ENCODE data around the genes KCNH8 and SGO1.

GRCh38 chr3:16906677-16907154 is 22.0 kb downstream of the PLCL2 start:
- PRO-cap: no peak
- RAMPAGE, long total RNA, 2 experiments: no peak in any of the 2 experiments

DNA sequence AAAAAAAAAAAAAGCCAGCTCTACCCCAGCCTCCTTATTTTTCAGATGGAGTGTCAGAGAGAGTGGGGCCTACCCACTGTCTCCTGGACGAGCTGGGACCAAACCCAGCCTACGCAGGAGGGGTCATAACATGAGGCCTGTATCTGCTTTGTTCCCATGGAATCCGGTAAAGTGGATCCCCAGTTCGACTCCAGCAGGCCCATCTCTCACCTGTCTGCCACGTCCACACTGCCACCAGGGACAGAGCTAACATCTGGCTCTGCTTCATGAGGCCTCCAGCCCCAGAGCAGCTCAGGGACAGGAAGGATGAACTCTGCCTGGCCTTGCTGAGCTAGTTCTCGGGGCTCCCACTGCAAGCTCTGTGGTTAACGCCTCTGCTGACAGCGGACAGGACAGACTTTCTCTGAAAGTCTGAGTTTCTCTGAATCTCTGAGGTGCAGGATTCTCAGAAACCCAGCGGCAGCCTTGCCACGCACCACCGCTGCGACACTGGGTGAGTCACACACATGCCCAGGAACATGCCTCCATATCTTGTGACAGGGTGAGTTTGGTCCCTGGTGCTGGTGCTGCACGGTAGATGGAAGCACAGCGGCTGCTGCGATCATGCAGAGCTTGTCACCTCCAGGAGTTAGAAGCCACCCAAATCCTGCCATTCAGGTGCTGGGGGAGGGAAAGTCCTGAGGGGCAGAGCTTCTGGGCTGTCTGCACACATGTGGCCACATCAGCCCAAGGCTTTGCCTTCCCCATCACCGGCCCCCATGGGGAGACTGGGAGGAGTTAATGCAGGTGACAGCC is 266.8 kb downstream of the PLCL2 start:
- PRO-cap: no peak
- RAMPAGE, long total RNA, 2 experiments: no peak in any of the 2 experiments

DNA sequence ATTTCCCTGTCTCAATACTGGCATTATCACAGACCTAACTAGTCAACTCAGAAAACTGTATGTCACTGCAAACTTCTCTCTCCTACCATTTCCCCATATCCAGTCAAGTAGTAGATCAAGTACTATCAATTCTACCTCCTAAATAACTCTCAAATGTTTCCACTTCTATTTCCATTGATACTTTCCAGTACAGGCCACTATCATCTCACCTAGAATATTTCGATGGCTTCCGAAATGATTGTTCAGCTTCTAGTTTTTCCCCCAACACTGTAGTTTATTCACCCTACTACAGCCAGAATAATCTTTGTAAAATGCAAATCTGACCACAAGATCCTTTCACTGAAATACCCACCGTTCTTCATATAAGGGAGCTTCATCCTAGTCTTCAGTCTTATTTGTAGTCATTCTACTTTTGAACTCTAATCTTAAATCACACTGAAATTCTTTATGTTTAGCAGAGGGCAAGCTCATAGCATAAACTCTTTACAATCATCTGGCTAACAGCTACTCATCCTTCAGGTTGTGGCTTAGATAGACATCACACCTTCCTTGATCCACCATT is 239.6 kb downstream of the TBC1D5 start:
- PRO-cap: no peak
- RAMPAGE, long total RNA, 2 experiments: start-site peak on the minus strand in 1 of 2 experiments, centred at position 368 of the sequence, 8 reads per replicate

DNA sequence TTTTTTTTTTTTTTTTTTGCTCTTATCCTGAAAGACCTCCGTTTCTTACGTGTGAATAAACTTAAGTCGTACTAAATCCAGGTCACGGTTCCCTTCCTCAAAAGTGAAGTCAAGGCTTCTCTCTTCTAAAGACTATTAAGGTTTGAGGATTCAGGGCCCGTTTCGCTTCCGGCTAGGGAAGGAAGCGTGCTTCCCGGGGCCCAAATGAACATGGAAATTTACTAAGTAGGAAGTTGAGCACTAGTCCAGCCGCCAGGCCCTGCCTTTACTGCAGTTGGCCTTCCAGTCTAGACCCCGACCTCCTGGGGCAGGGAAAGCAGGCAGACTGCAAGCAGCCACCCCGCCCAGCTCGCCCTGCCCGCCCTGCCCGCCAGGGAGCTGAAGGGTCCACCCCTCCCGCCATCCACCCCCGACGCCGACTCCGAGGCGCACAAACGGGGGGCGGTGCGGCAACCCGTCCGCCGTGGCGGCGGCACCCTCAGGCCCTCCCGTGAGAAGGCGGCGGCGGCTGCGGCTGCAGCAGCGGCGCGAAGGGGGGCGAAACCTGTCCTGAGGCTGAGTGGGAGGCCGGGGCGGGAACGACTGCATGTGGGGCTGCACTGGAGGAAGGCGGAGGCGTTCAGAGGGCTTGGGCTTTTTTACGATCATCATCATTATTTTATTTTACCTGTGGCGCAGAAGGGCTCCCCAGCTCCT is 469 bp downstream of the TBC1D5 start:
- PRO-cap: bidirectional peak, plus-strand start at position 273 of the sequence, minus-strand start at position 289 of the sequence; bidirectional peak, plus-strand start at position 433 of the sequence, minus-strand start at position 420 of the sequence; bidirectional peak, plus-strand start at position 578 of the sequence, minus-strand start at position 492 of the sequence; bidirectional peak, plus-strand start at position 591 of the sequence, minus-strand start at position 611 of the sequence
- RAMPAGE, long total RNA, 2 experiments: no peak in any of the 2 experiments

GRCh38 chr3:18443351-18444424 is 18.5 kb upstream of the SATB1 start:
- PRO-cap: no peak
- RAMPAGE, long total RNA, 2 experiments: no peak in any of the 2 experiments

DNA sequence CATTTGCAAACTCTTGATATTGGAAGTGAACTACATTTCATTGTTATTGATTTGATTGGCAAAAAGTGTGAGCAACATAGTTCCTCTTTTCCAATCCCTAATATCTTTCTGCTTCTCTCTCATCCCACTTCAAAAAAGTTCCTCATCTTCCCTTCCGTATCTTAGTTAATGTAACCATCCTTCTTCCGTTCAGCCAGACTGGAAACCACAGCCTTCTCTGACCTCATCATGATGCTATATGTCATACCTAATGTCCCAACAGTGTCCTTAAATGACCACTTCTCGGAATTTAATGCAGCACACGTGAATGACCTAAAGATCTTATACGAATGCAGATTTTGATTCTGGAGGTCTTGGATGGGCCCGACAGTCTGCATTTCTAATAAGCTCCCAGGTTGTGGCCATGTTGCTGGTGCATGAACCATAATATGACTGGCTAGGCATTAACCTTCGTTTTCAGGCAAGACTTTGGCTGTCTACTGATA is 320.4 kb upstream of the SATB1 start:
- PRO-cap: no peak
- RAMPAGE, long total RNA, 2 experiments: no peak in any of the 2 experiments

DNA sequence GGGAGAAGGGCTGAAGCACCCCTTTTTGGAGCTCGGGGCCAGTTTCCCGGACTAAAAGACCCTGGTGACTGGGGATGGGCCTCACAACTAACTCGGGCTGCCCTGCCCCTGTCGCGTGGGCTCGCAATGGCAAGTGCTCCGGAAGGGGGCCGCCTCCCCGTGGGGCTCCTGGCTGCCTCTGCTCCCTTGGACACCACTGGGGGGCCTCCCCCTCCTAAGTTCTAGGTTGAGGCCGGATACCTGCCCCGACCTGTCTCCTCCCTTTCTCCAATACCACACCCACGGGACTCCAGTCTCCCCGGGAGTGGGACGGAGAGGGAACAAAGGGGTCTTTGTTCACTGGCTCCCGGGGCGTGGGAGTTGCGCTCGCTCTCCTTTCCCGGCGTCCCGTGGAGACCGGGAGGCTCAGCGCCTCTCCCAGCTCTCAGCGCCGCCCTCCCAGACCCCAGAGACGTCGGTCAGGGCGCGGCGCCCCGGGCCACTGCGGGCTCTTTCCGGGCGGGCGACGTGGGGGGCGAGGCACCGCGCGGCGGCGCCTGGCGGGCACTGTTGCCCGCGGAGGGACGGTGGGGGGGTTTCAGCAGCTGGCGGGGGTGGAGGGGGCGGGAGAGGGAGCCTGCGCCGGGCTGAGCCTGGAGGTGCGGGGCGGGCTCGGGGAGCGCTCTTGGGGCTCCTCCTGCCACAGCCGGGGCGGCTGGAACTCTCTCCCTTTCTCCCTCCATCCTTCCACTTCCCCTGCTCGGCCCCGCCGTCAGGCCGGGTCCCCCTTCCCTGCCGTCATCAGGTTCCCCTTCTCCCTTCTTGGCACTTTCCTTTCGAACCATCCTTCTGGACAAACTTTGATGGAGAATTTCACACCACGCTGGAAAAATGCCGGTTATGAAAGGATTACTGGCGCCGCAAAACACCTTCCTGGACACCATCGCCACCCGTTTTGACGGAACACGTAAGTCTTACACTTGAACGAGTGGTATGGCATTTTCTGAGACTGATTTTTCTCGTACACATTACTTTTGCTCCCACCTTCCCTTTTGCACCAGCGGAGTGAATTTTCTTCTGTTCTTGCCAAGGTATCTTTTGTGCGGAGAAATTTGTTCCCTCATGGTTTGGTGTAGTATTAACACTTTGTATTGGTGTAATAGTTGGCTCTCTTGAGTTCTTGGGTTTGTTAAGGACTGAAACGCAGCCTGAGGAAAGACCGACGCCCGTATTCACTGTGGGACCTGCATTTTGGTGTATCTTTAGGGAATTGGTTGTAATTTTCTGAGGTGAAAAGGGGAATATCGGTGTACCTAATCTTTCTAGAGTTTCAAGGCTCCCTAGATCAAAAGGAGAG is at the start of gene KCNH8:
Gene KCNH8 (plus strand): TSS at position 661 of the 1,336 bp plus-strand sequence.
- PRO-cap: bidirectional peak, plus-strand start at position 448 of the sequence, minus-strand start at position 213 of the sequence
- RAMPAGE, long total RNA, 2 experiments: start-site peak on the plus strand in 1 of 2 experiments, centred at position 633 of the sequence, 8 reads per replicate

- PRO-cap: no peak
- RAMPAGE, long total RNA, 2 experiments: no peak in any of the 2 experiments
Observed at GRCh38 chr3:20049107-20049291, 8.8 kb downstream of the KAT2B start.

GRCh38 chr3:20054359-20055513 is 14.5 kb downstream of the KAT2B start:
- PRO-cap: no peak
- RAMPAGE, long total RNA, 2 experiments: start-site peak on the plus strand in 1 of 2 experiments, at chr3:20055209-20055403 at its widest, 6 reads per replicate

DNA sequence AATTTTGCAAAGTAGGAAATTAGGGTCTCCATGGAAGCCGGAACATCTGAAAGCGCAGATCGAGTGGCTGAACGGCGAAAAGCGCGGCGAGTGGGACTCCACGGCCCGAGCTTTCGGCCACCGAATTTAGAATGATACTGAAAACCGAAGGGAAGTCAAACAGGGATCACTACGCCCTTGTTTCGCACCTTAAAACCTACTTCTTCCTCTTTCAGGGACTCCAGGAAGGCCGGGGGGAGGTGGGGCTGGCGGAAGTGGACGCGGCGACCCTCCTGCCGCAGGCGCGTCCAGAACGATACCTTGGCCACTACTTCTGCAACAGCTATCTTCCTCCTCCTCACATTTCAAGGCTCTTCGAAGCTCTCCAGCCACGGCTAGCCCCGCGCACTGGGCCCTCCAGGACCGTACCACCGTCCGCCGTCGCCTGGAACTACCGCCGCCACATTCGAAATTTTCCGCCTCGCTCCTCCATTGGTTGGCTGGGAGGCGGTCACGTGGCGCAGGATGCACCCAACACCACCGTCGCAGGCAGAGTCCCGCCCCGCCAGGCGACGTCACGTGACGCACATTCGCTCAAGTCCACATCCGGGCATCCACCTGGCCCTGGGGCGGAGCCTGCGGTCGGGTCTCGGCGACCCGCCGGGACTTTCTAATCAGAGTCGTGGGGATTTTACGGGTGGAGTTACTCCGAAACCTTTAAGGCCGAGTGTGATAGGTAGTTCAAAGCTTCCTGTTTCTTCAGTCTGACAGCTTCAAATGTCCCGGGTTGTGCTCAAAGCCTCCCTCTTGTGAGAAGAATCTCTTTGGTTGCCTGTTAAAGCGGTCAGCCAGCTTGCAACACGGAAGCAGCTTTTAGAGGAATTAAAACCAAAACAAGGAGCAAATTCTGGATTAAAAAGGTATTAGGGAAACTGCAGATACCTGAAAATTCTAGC is at the start of gene SGO1:
Gene SGO1 (minus strand): TSS at position 447 of the 935 bp plus-strand sequence.
- PRO-cap: bidirectional peak, plus-strand start at position 656 of the sequence, minus-strand start at position 426 of the sequence
- RAMPAGE, long total RNA, 2 experiments: no peak in any of the 2 experiments

GRCh38 chr3:20232973-20233172 is 46.9 kb upstream of the SGO1 start:
- PRO-cap: no peak
- RAMPAGE, long total RNA, 2 experiments: no peak in any of the 2 experiments

DNA sequence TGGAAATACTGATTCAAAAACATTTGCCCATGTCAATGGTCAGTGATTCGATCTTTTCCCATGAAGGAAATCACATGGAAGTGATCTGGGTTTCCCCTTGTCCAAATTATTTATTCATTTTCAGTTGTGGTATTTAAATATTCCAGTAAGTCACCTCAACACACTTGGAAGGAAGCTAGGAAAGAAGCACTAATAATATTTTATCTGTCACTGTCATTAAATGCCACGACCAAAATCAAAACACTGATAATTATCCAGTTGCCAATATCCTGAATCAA is 78.5 kb downstream of the ZNF385D start:
- PRO-cap: no peak
- RAMPAGE, long total RNA, 2 experiments: no peak in any of the 2 experiments

- PRO-cap: no peak
- RAMPAGE, long total RNA, 2 experiments: start-site peak on the plus strand in 1 of 2 experiments, at chr3:23264045-23264129 at its widest, 13 reads per replicate
Observed at GRCh38 chr3:23263877-23264548, 60.9 kb downstream of the UBE2E2 start.

GRCh38 chr3:23268930-23269783 is 66.0 kb downstream of the UBE2E2 start:
- PRO-cap: no peak
- RAMPAGE, long total RNA, 2 experiments: no peak in any of the 2 experiments

DNA sequence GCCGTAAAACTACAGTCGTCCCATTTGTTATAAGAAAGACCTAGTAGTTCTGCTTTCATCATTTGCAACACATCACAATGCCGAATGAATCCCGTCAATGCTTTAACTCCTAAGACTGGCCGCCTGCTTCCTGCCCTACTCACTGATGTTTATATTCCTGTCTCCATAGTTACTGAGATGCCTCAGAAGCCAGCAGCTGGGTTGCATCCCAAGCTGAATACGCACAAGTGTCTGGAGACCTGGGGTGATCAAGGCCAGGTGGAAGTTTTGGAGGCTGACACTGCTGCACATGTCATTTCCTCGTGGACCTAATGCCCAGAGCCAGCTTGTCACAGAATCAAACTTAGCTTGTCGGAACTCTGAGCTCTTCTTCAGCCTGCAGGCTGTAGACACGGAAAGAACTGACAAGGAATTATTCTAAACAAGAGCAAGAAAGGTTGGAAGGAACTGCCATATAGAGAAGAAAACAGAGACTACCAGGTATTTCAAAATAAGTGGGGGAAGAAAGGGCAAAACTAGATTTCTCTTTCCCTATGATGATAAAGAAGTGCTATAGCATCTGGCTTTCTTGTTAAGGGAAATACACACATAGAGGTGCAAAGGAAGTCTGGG is 95.1 kb upstream of the UBE2E1 start:
- PRO-cap: no peak
- RAMPAGE, long total RNA, 2 experiments: no peak in any of the 2 experiments

DNA sequence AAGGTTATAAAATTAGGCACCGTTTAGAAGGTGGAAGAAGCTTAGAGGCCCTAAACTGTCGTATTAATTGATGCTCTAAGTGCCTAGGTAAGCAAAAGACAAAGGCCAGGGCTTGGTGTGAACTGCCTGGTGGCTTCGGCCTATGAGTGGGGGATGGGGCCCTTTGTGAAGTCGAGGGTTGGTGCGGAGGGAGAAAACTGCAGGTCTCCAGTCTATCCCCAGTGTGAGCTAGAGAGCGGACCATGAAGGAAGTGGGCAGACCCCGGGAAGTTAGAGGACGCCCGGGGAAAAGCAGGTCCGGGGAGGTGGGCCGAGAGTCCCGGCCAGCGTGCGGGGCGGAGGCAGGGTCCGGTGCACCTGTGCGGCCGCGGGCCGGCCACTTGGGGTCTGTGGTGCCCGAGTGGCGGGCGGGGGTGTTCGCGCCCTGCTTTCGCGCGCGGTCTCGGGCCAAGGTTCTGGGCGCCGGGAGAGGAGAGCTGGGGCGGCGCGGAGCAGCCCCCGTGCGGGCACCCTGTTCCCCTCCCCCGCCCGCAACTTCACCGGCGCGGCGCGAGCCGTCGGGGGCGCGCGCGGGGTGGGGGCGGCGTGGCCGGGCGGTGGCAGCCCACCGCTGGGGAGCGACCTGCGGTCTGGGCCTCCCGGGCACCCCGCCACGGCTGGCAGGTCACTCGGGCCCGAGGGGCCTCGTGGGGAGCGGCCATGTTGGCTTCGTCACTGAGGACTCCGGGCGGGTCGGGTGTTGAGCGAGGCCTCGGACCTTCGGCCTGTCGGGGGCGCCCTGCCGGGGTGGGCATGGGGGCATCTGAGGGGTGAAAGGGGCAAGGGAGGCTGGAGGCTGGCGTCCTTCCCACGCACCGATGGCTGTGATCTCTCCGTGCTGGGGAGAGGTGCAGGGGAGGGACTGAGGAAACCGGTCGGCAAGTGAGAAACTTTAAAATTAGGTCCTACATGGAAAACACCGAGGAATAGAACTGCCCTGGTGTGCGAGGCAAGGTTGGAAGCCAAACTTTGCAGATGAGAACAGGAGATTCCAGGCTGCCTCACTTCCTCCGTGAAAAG is 4.8 kb downstream of the UBE2E1 start:
- PRO-cap: unidirectional peak, plus-strand start at position 166 of the sequence; unidirectional peak, plus-strand start at position 221 of the sequence; unidirectional peak, plus-strand start at position 243 of the sequence; bidirectional peak, plus-strand start at position 671 of the sequence, minus-strand start at position 716 of the sequence
- RAMPAGE, long total RNA, 2 experiments: no peak in any of the 2 experiments

GRCh38 chr3:24145856-24146283 is 200.8 kb downstream of the NR1D2 start:
- PRO-cap: no peak
- RAMPAGE, long total RNA, 2 experiments: no peak in any of the 2 experiments

DNA sequence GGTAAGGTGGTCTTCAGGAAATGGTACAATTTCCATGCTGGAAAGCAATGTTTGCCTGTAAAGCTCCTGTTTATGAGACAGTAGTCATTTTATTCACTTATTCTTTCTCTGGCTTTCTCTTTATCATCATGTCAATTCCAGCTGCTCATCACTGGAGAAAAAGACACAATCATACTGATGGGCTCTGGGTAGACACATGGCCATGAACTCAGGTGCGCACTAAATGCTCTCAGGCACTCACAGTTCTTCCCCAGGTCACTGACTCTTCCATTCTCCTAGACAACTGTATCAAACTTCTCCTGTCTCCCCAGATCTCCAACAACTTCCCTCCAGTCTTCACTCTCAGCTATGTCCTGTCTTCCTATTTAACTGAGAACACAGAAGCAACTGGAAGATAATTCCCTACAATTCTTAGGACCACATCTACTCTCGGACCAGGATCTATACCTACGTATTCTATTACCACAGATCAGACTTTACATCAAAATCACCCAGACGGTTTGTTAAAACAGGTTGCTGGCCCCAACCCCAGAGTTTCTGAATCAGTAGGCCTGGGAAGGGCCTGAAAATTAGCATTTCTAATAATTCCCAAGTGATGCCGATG is 234.1 kb downstream of the THRB start:
- PRO-cap: no peak
- RAMPAGE, long total RNA, 2 experiments: no peak in any of the 2 experiments

DNA sequence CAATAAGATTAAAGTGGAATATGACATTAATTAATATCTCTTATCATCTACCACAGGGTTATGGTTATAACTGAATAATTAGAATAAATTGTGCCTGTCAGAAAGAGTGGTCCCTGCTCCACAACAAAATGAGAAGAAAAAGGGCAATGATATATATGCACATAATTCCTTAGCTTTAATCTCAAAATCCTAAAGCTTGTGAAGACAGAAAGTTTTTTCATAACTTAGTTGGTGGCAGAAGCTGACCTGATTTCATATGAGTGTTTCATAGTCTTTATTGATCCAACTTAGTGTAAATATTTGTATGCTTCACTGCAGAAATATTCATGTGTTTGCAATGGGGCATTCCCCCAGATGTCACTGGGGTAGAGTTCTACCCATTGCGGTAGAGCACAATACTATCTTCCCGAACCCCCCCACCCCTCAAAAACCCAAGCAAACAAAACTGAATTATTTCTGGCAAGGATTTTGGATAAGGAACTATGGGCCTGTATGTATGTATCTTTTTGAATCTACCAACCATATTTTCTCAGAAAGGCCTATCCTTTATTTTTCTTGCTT is 221.2 kb downstream of the THRB start:
- PRO-cap: no peak
- RAMPAGE, long total RNA, 2 experiments: no peak in any of the 2 experiments

- PRO-cap: no peak
- RAMPAGE, long total RNA, 2 experiments: start-site peak on the minus strand in 1 of 2 experiments, at chr3:24314778-24314796 at its widest, 8 reads per replicate
Observed at GRCh38 chr3:24314480-24315026, 180.1 kb downstream of the THRB start.

Measured in body of pancreas (tissue), 2 donors.